ENCODE results near the gene ZNF446.

DNA sequence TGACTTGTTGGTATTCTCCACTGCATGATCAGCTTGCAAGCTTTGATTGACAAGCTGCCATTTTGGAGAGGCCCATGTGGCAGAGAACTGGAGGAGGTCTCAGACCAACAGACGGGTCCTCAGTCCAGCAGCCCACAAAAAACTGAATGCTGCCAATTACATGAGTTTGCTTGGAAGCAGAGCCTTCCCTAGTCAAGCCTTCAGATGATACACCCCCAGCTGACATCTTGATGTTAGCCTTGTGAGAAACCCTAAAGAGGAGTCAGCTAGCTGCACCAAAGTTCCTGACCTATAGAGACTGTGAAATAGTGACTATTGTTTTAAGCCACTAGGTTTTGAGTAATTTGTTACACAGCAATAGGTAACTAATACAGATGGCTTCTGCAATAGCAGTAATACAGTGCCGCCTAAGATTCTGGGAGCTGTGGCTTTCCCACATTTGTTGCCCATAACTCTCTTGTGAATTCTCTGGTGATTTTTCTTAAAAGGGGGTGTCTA is 9.8 kb downstream of the ZNF132 start:
- PRO-cap, result no peak

- PRO-cap, result bidirectional peak, plus-strand start at chr19:58476432, minus-strand start at chr19:58475933; bidirectional peak, plus-strand start at chr19:58476775, minus-strand start at chr19:58476737; unidirectional peak, minus-strand start at chr19:58476829; unidirectional peak, minus-strand start at chr19:58476858
These were observed at the start of gene ZNF446 for GRCh38 chr19:58476076-58477041. Gene ZNF446, plus strand, starts transcription at chr19:58476352.

DNA sequence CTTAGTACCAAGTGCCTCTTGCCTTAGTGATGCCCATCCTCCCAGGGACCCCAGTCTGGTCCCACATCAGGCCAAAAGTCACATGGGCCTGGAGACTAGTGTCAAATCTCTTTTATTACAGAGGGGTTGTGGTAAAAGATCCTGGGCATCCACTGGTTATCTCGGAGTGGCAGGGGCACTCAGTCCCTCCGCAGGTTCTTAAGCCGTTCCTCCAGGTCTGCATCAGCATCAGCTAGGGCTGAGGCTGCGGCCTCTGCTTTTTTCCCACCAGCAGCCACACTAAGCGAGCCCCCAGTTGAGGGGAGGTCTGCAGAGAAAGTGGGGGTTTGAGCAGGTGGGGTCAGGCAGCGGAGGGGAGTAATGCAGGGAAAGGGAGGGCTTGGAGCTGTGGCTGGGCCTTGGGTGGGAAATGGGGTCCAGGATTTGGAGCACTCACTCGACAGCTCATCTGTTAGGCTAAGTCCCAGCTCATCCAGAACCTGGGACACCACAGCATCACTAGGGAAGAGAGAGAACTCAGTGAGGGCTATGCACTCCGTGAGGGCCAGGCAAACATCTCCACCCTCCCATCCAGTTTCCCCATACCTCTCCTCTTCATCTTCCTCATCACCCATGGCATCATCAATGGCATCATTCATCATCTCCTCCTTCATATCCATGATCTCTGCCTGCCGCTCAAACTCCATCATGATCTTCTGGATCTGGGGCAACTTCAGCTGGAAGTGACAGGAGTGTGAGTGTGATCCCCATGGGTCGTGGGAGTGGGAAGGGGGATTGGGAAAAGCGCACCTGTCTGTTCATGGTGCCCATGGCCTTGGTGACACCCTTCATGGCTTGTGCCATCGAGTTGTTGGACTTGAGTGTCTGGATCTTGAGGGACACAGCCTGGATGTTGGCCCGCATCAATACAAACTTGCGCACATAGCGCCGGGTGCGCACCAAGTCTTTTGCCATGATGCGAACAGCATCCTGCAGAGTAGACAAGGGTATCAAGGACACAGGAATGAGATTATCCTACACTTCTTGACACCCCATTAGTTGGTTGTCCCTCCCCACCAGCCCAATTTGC is 3.1 kb downstream of the CHMP2A start:
- PRO-cap, result no peak